ENCODE measurements around a stretch of chr16.

DNA sequence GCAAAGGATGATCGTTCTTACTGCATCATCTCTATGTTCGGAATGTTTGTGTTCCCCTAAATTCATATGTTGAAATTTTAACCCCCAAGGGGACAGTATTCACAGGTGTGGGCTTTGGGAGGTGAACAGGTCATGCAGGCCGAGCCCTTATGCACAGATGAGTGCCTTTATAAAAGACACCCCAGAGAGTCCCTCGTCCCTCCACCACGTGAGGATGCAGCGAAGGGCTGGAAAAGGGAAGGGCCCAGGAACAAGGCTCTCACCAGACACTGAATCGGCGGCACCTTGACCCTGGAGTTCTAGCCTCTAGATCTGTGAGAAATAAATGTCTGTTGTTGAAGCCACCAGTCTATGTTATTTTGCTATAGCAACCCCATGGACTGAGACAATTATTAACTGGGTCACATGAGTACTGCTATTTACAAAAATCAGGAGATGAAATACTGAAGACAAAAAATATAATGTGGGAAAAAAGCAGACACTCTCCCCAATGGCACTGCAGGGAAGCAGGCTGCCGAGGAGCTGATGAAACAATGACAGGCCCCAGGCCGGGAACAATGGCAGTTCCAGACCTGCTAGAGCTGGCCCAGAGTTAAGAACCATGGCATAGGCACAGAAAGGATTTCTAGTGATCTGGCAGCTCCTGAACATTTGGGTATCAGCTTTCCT lies 17.7 kb upstream of the GGA2 start:
- PRO-cap, result no peak

DNA sequence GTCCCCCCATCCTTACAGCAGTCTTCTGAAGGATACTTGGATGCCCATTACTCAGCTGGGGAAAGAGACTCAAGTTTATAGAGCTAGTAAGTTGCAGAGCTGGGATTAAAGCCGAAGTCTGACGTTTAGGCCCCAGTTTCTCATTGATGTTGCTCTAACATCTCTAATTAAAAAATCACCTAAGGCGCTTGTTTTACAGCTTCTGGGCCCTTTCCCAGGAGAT lies 758 bp downstream of the UBFD1 start:
- PRO-cap, result no peak

DNA sequence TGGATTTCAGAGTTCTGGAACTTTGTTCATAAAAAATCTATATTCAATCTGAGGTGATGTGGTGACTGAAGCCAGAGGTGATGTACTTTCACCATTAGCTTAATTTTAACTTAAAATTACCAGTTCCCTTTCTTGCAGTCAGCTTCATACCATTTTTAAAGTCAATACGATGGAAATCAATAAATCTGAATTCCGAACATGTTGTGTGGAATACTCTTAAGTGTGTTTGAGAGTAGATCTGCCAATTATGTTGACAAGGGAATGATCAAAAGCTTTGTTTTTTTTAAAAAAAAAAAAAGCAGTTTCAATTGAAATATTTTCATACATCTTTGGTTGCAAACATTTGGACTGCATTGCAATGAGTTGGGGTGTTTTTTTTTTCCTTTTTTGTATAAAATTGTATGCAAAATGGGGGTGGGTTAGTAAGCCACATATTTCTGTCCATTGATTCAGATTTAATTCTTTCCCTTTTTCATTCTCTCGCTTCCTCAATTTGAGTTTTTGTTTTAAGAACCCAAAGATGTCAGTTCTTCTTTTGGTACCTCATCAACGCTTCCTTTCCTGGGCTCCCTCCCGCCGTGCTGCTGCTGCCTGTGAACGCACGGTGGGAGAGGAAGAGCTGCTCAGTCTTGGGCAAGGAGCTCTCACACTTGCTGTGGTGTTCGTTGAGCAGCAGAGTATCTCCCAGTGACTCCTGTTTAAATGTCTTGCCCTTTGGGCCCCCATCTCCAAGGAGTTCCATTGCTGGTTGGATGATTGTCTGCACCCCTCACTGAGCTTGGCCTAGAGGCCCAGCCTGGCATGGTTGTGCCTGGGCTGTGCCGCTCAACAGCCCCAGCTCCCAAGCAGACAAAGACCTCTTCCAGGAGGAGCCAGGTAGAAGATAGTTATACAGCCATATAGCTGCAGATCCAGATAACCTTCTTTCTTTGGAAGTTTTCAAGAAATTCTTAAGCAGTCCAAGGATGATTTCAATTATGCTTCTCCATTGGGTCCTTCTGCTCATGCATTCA lies 13.4 kb downstream of the UBFD1 start:
- PRO-cap, result no peak

DNA sequence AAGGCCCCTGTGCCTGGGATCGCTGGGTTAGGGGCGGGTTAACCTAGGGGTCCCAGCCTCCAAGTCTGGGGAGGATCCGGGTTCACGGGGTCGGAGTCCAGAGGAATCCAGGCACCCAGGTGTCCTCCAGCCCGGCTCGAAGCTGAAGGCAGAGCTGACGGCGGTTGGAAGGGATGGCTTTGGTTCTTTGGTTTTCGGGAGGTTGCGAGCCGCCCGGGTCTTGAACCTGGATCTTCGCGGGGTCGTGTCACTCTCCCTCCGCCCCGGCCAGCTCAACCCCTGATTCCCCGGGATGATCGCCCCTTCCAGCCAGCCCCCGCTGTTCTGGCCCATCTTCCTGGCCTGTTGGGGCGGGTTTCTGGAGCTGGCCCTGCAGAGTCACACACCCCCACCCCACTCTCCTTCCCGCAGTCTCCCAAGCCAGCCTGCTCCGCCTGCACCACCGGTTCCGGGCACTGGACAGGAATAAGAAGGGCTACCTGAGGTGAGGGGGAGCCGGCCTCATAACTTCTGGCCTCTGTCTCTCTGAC lies 489 bp downstream of the CHP2 start:
- PRO-cap, result no peak

- PRO-cap, result no peak
These were observed 16.8 kb downstream of the PRKCB start for GRCh38 chr16:23852613-23852977.

DNA sequence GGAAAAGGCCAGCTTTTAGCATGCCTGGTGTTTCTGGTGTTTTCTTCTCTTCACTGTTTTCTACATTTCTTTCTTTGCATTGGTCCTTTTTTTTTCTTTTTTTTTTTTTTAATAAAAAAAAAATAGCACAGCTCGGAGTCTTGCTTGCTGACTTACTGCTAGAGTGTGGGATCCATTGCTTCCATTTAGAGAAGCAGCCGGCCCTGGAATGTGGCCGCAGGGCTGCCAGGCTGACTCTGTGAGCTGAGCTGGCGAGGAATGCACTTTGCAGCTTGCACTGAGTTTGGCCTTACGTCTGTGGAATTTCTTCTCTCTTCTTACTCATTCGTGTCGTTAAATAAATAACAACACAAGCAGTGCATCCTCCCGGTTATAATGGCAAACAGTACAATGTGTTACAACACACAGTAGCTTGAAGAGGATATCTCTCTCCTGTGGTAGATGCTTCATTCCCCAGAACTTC lies 69.2 kb downstream of the PRKCB start:
- PRO-cap, result no peak

GRCh38 chr16:24729996-24730520 lies 607 bp downstream of the TNRC6A start:
- PRO-cap, result unidirectional peak, minus-strand start at chr16:24730111; unidirectional peak, minus-strand start at chr16:24730136

- PRO-cap, result no peak
These were observed 37.7 kb downstream of the TNRC6A start for GRCh38 chr16:24767137-24767544.

DNA sequence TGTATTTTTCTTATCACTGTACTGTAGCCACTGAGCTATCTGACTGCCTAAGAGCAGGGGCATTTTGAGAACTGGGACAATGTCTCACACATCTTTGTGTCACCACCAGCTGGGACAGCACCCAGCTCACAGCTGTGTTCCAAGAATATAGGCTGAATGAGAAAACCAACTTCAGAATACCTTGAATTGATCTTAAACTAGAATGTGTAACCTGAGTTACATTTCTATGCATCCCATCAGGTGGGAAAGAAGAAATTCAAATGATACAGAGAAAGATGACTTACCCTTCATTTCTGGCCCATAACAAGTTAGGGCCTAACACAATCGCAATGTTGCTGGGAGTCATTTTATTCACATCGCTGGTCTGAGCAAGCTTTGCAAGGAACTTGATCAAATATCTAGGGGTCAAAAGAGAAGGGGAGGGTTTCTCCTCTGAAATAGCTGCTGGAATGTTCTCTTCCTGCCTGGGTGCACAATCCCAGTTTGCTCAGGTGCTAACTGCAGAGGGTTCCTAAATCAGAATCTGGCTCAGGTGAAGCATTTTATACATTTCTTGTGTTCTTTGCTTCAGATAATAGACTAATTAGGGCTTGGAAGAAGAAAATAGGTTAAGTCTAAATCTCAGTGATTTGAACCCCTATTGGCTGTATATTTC lies 67.8 kb downstream of the ARHGAP17 start:
- PRO-cap, result no peak

GRCh38 chr16:24977566-24978355 lies 37.4 kb downstream of the ARHGAP17 start:
- PRO-cap, result no peak

GRCh38 chr16:24983498-24984087 lies 31.6 kb downstream of the ARHGAP17 start:
- PRO-cap, result no peak

DNA sequence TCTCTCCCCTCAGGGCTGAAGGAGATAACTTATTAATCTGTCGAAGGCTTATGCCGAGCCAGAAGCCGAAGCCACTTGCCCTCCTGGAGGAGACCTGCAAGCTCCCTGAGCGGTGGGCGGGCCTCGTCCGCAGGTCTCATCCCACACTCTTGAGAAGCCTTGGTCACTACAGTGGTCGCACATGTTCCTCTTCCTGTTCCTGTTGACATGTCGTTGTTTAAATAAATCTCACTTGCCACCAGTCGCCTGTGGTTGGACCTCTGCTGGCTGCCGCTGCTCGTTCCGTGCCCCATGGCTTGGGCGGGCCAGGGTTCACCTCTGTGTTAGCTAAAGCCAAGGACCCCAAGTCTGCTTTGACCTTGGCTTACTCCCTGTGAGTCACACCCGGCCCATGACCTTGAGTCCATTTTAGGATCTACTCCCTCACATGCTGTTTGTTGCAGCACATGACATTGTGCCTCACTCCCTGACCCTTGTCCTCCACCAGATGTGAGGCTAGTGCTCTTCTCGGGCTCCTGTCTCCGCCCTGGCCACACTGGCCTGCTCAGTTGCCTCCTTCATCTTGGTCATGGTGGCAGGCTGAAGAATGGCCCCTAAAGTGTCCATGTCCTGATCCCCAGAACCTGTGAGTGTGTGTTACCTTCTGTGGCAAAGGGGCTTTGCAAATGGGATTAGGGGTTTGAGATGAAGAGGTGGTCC lies 38.6 kb upstream of the AQP8 start:
- PRO-cap, result no peak

DNA sequence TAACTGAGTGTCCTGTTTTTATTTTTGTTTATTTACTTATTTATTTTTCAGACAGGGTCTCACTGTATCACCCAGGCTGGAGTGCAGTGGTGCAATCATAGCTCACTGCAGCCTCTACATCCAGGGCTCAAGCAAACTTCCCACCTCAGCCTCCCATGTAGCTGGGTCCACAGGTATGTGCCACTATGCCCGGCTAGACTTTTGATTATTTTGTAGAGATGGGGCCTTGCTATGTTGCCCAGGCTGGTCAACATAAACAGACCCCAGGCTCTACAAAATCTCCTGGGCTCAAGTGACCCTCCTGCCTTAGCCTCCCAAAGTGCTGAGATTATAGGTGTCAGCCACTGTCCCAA lies 127.6 kb upstream of the HS3ST4 start:
- PRO-cap, result no peak

GRCh38 chr16:25918364-25918693 lies 226.6 kb downstream of the HS3ST4 start:
- PRO-cap, result no peak

- PRO-cap, result no peak
These were observed 40.6 kb downstream of the C16orf82 start for GRCh38 chr16:27107308-27107652.

- PRO-cap, result unidirectional peak, plus-strand start at chr16:27179409; unidirectional peak, plus-strand start at chr16:27179780
These were observed 23.9 kb upstream of the KDM8 start for GRCh38 chr16:27179247-27180012.

GRCh38 chr16:27198608-27199212 lies 4.6 kb upstream of the KDM8 start:
- PRO-cap, result no peak

GRCh38 chr16:27208639-27209227 lies 5.4 kb downstream of the KDM8 start:
- PRO-cap, result no peak

- PRO-cap, result bidirectional peak, plus-strand start at chr16:27229327, minus-strand start at chr16:27229290
These were observed 25.7 kb downstream of the KDM8 start for GRCh38 chr16:27228538-27229825.

DNA sequence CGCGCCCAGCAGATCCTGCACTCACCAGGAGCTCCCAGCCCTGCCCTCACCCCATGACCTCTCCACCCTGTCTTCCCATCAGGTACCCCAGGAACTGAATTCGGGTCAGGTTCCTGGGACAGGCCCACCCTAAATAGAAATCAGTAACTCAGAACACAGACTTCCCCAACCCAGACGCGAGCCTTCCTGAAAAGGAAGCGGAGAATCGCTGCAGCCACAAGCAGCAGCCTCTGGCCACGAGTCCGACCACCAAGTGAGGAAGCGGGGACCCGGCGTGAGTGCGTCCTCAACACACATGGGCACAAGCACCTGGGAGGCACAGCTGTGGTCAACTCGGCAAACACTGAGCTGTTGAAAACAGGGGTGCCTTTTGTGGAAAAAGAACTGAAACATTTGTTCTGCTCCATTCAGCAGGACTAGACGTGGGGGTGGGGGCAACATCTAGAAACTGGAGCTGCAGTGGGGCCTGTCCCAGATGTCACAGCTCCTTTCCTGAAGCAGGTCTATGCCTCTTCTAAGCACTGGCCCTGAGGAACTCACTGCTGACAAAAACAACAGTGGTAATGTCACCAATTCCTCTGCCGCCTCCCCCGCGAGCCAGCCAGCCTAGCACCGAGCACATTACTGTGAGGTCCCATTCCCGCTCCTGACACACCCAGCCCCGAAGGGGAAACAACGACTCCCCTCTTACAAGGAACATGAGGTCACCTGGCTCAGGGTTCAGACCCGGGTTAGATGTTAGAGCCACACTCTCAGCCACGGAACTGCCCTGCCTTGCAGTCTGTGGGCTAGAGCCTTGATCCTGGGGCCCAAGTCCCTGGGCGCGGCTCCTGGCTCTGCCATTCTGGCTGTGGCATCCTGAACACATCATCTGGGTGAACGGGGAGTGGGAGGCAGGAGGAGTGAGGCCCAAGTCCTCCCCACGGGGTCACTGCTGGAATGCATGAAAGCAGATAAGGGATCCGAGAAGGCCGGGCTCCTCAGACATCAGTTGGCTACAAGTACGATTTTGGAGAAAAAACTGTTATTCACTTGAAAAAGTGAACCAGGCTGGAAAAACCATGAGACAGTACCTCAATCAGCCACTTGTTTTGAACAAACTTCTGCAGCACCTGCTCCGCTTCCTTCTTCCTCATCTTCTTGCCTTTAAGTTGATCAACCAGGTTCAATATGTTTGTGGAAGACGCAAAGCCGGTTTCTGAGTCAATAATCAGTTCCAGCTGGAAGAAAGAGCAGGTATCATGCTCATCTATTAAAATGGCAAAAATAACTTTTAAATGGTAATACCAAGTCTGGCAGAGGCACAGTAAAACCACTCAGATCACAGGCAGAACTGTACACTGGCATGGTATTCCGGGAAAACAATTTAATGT lies 29.1 kb downstream of the KDM8 start:
- PRO-cap, result no peak